Mammary microvascular endothelial cell (primary cell): ENCODE results near the gene TACR2.

DNA sequence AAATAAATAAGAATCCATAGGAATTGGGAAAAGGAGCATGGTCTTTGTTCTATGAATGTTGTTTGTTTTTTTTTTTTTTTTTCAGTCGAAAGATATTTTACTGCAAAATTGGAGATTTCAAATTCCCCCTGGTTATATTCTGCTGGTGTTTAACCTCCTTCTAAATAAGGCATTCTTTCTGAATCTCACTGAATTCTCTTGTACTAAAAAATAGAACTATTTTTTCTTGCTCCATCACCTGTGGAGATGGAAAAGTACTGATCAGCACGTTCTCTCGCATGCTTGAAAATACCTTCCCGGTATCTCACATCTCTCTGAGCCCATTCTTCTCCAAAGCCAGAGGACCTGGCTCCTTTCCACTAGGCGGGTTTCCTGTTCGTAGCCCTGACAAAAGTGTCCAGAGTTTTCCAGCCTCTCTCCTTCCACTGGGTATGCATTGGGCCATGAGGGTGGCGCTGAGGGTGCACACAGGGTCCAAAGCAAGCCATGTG lies 16.4 kb upstream of the SRGN start:
- RAMPAGE, long total RNA: no peak

- RAMPAGE, long total RNA: no peak
Observed at GRCh38 chr10:69225078-69225786, 5.1 kb downstream of the HKDC1 start.

DNA sequence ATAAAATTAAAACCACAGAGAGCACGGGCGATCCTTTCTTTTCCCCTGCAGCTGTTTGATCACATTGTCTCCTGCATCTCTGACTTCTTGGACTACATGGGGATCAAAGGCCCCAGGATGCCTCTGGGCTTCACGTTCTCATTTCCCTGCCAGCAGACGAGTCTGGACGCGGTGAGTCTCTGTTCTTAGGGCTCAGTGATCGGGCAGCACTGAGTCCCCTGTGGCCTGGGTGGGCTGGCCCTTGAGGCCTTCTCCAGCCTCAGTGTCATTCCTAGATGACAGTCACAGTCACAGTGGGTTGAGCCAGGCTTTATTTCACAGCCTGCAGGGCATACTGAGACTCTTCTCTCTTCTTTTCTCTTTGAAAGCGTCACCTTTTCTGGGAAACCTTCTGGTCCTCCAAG lies 32.0 kb downstream of the TACR2 start:
- RAMPAGE, long total RNA: no peak

DNA sequence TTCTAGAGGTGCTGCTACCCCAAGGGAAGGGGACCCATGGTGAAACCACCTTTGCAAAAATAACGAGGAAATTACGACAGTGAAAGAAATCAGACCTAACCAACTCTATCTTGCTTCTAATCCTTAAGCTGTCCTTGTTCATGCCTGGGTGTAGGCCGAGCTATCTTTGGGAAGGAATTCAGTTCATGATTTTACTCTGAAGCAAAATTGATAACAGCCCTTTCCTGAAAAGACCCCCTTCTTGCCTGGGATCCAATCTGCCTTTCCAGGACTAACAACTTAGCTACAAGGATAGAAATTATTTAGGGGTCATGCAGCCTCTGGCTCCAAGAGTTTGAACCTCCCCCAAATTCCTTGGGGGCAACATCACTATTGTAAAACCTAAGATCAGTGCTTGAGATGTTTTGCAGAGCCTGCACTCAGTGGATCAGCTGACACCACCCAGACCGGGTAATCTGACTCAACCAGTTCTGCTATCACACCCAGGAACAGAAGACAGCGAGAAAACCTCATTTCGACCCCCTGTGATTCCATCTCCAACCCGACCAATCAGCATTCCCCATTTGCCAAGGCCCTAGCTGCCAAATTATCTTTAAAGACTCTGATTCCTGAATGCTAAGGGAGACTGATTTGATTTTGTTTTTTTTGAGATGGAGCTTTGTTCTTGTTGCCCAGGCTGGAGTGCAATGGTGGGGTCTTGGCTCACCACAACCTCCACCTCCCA lies 5.4 kb downstream of the TACR2 start:
- RAMPAGE, long total RNA: no peak

GRCh38 chr10:69416268-69417283 lies at the start of gene TACR2:
Gene TACR2, minus strand, starts transcription at chr10:69416918.
- RAMPAGE, long total RNA: no peak

DNA sequence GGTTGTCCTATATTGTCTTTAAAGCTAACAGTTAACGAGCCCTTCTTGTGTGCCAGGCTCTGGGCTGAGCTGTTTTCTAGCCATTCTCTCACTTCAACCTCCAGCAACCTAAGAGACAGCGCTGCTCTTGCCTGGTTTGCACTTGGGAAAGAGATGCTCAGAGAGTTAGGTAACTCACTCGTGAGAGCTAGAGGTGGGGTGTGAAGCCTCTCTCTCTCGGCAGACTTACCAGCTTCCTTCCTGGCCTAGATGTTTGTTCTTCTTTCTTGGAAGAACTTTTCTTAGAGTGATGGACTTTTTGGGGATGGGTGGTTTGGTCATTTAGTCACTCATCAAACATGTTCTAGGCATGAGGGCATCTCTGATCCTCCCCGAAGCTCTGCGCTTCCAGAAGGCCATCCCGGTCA lies 14.2 kb downstream of the TSPAN15 start:
- RAMPAGE, long total RNA: no peak

- RAMPAGE, long total RNA: no peak
Observed at GRCh38 chr10:69476519-69476846, 25.2 kb downstream of the TSPAN15 start.

DNA sequence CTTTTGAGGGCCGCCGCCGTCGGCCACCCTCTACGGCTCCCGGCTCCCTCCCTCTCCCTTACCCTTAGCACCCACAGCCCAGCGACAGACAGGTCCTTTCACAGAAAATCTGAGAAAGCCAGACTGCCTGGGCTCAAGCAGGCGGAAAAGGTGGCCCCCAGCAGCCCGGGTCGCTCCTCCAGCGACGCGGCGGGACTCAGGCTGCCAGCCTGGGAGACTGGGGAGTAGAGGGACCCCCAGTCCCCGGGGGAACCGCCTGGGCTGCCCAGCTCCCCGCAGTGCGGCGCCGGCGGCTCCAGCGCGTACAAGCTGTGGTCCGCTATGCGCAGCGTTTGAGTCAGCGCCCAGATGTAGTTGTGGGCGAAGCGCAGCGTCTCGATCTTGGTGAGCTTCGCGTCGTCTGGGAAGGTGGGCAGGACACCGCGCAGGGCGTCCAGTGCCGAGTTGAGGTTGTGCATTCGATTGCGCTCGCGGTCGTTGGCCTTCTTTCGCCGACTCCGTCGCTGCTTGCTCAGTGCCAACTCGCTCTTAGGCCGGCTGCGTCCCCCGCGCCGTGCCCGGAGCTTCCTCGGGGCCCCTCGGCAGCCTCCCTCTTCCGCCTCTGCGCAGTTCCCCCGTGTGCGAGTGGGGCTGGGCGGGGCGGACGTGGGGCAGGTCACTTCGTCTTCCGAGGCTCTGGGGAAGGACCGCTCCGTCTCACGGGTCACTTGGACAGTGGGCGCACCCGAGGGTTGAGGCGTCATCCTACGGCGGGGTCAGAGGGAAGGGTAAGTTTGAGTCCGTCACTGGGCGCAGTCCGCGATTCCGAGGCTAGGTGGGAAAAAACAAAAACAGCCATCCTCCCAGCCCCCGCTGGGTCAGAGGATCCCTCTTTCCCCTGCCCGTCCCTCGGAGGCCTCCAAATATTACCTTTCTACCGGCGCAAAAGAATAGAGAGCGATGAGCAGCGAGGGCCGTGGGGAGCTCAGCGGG lies 635 bp downstream of the NEUROG3 start:
- RAMPAGE, long total RNA: no peak

DNA sequence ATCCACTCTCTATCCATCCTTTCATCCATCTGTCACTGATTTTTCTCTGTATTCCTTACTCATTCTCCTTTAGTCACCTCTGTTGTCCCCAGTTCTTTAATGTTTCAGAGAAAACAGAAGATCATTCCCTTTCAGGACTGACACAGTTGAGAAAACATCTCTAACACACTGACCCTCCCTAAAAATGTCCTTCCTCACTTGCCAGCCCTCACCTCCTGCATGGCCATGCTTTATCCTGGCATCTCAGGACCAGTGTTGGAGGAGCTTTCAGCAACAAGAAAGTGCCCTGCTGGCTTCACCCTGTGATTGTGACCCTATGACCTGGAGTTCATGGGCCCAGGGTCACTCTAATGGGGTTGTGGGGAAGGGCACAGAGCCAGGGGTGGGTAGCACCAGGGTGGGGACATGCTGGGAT lies 79.0 kb downstream of the FAM241B start:
- RAMPAGE, long total RNA: no peak

GRCh38 chr10:70123799-70124231 lies 8.8 kb downstream of the AIFM2 start:
- RAMPAGE, long total RNA: no peak

DNA sequence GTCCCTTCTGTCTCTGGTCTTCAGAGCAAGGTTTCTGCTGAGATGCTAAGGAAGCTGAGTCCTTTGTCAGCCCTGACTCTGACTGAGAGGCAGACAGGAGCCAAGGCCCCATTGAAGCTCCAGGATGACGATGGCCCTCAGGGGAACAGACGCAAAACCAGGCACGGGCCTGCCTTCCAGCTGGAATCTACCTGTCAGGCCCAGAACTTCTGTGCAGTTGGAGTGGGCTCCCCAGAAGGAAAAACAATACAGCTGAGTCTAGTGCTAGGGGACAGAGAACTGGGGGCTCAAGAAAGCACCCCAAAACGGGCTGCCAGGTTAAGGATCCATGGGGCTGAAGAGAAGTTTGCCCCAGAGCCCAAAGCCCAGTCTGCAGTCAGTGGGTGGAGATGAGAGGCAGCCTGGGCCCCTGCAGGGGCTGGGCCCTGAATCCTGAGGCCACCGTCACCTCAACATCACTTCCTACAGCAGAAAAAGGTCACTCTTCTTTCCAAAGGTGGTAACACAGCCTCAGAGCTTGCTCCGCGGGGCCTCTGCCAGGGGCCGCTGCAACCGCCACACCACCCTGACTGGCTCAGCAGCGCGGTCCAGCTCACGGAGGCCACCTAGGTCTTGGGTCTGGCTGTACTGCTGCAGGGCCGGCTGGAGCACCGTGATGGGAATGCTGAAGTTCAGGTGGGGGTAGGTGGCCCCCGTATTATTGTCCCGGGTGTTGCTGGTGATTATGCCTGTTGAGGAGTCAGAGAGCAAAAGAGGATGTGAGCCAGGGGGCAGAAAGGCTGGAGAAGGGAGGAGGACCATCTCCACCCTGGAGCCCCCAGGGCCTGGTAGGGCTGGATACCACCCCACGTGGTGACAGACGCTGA lies 6.9 kb downstream of the TYSND1 start:
- RAMPAGE, long total RNA: no peak

GRCh38 chr10:70254061-70254660 lies 20.9 kb upstream of the PPA1 start:
- RAMPAGE, long total RNA: no peak

GRCh38 chr10:70255188-70255536 lies 21.9 kb upstream of the PPA1 start:
- RAMPAGE, long total RNA: no peak

DNA sequence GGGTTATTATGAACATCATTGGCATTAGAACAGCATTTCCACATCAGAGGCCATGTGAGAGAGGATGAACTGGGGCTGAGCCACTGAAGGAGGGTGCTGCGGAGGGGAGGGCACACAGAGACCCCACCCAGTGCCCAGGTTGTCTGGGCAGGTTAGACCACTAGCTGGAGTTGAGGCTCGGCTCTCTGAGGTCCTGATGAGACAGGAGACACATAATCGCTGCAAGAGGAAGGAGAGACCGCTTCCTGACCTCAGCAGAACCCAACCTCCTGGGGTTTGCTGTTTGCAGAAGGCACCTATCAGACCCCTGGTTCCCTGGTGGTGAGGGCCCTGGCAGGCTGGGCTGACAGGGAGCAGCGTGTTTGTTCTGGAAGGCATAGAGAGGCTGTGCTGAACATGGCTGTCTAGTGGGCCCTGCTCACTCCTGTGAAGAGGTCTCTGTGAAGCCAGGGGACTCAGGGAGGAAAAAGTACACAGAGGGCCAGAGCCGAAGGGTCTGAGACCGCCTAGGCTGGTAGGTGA lies 39.3 kb upstream of the NPFFR1 start:
- RAMPAGE, long total RNA: no peak

- RAMPAGE, long total RNA: no peak
Observed at GRCh38 chr10:70404648-70405123, 741 bp downstream of the EIF4EBP2 start.

GRCh38 chr10:70508796-70509439 lies 30.4 kb downstream of the PALD1 start:
- RAMPAGE, long total RNA: no peak

DNA sequence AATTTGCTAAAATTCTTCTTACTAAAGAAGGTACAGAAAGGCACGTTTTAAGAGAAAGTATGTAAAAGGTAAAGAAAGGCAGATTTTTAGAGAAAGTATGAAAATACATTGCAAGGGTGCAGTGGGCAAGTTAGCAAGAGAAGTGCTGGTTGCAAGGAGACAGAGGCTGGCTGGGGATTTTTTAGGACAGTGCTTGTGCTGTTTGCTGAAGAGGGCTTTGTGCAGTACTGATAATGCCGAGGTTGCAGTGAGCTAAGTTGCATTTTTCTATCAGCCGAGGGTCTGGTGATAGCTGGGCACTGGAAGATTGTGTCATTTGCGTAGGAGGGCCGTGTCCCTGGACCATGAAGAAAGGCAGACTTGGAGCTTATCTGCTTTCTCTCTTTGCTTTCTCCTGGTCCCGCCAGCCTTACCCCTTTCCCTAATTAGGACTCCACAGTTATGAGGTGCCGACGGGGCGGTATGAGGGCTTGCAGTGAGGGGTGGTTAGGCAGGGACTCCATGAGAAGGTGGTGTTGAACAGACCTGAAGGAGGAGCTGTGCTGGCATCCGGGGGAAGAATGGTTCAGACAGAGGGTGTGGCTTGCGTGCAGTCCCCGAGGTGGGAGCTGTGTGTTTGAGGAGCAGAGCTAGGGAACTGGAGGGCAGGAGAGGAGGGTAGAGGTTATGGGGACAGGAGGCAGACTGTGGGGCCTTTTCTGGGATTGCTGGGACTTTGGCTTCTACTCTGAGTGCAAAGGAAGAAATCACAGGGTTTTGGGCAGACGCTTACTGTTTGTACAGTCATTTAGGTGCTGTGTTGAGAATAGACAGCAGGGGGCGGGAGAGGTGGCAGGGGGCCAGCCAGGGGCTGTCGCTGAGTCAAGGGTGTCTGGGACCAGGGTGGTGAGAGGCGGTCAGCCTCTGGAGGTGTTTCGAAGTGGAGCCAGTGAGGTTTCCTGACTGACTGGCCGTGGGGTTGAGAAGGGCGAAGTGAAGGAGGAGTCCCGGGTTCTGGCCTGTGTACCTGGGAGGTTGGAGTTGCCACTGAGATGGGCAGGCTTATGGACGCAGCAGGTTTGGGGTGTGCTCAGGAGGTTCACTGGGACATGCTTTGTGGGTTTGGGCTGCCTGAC lies 43.5 kb downstream of the PRF1 start:
- RAMPAGE, long total RNA: no peak

DNA sequence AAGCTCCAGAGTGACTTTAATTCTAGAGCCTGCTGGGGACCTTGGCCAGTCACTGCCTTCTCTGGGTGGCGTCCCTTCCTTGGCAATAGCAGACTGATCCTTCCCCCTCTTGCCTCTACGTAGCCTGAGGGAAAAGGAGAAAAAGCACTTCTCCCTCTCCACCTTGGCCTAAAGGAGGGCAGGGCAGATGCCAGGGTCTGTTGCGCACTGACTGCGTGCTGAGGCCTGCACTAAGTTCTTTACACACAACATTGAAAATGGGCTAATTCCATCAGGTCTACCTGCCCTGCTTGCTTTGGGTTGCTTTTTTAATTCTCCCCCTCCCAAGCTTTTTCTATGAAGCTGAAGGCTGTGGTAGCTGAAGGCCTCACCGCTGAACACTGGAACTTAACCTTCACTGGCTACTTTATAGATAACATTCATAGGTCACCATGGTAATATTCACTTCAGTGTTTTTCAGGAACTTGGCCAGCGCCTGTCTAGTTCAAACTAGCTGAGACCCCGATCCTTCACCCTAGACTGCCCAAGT lies 28.9 kb downstream of the PRF1 start:
- RAMPAGE, long total RNA: no peak

DNA sequence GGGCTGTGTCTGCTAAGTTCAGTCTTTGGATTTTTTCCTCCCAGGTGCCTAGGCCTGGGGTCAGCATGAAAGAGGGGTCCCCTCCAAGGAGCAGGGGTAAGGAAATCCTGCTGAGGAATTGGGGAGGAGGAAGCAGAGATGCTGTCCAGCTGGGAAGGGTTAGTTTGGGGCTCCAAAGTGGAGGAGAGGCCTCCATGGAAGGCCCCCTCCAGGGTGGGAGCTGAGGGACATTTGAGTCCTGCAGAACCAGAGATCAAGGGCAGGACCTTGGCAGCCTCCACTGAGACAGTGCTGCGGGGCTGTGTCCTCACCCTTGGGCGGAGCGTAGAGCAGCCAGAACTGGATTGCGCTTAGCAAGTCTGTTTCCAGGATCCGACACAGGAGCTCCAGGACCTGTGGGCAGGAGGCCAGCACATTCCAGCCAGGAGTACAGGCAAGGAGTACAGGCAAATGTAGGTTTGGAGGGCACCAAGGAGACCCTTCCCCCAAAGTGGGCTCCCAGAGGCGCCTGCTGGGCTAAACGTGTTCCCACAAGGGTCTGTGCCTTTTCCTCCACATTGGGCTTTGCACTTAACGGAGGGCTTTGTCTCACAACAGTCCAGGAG lies 10.2 kb downstream of the TBATA start:
- RAMPAGE, long total RNA: no peak

GRCh38 chr10:70890912-70891410 lies 2.6 kb upstream of the PCBD1 start:
- RAMPAGE, long total RNA: no peak